ENCODE measurements around a stretch of chr12.

DNA sequence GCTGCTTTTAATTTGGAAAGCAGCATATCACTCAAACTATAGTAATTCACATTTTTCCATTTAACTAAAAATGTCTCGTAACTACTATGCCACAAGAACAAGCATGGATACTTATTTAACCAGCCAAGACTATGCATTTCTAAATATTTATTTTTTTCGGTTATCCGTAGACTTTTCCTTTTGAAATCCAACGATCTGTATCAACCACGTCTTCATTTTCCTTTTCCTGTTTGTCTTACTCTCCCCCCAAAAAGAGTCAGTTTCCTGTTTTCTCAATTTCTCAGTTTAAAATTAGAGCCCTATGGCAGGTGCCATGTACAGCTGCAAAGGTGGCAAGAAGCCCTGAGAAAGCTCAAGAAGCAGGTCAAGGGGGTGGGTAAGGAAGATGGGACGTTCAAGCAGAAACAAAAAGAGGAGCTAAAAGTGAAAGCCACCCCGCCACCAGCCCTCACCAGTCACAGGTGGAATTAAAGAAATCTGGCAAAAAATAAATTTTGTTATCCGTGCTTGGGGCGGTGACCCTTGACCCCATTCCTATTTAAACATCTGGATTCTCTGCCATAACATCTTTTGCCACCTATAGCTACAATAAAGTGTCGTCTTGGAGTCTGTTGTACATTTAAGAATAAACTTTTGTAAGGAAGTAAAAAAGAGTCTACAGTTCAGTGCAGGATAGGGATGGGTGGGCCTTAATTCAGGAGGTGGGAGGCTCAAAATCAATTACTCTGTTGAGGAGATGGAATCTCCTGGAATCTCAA lies 26.8 kb downstream of the SLC35E3 start:
- PRO-cap, result no peak

DNA sequence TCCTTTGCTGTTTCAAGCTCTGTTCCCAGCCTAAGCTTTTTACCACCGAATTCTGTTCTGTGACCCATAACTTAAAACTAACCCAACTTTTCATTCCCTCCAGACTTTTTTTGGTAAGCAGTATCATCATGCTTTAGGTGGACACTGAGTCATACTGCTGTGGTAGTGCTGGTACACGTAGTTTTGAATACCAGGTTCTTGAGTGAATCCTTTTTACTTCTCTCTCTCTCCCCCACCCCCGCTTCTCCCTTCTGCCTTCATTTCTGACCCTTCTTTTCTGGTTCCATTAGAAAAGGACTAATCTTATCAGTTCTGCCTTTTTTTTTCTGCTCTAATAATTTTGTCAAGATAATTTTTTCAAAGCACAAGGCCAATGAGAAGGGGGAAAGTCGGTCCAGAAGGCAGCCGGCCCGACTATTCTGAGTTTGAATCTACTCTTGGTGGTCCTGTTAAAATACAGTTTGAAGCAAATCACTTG lies 2.3 kb upstream of the MDM2 start:
- PRO-cap, result no peak

GRCh38 chr12:69008366-69009061 lies 75.5 kb upstream of the CPM start:
- PRO-cap, result no peak

- PRO-cap, result no peak
Measured at GRCh38 chr12:69052982-69053632, 120.1 kb upstream of the CPM start.

DNA sequence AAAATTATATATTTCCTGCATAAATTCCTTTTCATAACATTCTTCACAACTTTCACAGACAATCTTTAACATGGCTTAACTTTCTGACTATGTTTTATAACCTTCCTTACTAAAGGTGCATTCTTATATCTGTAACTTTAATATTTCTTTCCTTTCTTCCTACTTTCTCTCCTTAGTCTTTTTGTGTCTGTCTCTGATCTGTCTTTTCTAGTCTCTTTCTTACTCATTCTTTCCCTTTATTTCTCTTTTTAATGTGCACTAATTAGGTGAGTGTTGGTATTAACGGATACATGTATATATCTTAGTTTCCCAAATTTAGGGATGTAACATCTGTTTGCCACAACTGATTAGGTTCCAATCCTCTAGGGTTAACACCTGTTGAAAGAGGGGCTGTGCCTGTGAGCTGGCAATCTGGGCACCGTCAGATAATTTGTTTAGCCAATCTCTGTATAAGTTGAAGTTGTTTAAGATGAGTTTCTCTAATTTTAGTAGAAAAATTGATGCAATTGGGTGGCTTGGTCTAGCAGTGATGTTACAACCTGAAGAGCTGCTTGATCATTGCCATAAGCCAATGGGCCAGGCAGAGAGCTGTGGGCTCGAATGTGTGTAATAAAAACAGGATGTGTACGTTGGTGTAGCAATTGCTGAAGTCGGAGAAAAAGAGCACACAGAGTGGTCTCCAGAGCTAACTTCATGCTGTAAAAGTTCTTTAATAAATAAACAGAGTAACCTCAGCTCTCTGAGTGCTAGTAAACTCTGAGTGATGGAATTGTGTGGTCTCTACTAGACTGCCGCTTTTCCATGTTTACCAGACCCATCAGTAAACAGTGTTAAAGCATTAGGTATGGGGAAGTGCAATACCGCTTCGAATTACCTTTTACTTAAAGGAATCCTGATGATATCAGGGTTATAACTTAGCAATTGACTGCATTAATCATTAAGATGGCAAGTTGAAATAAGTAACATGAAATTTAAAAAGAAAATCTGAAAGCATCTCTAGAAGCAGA lies 18.4 kb upstream of the LYZ start:
- PRO-cap, result no peak

DNA sequence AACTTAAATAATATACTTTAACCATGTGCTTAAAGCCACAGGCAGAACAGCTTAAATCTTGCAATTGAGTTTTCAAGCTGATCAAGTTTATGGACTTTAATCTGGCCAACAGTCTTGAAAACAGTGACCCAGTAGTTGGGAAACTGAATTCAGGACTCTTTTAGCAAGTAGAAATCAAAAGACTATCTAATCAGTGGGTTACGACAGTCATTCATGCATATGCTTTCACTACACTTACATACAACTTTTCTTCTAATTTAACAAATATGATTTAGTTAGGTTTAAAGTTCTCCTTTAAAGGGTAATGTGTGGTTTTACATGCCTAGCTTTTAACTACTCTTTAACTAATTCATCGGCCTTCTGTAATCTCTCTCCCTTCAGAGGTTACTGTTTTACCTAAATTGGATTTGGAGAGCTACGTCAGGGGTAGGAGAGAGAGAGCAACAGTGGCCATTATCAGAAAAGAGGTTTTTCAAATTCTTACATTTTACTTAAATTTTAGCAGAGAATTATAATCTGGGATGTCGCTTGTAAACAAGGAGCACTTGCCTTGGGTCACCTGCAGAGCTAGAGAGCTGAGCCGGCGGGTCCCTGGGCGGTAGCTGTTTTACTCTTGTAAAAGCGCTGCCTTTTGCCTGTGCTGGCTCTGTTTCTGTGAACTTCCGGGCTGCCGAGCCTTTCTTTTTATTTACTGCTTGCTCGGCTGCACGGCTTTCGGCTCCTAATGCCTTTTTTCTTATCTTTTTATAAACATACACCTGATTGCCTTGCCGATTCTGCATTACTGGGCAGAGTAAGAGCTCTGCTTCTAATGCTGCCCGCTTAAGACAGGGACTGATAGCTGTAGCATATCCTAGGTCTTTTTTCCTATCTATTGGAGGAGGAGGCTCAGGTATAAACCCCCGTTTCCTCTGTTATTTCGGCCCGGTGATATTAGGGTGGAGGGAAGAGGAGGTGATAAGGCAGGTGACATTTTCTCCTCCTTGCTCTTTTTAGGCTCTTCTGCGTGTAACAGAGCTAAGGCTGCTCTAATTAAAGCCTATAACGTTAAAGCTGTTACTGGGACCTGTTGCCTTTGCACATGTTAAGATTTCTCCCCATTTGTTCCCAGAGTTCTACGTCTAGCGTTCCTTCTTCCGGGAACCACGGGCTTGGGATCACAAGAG lies 17.3 kb upstream of the LYZ start:
- PRO-cap, result no peak

- PRO-cap, result no peak
Measured at GRCh38 chr12:69534237-69534845, 50.9 kb upstream of the CCT2 start.

DNA sequence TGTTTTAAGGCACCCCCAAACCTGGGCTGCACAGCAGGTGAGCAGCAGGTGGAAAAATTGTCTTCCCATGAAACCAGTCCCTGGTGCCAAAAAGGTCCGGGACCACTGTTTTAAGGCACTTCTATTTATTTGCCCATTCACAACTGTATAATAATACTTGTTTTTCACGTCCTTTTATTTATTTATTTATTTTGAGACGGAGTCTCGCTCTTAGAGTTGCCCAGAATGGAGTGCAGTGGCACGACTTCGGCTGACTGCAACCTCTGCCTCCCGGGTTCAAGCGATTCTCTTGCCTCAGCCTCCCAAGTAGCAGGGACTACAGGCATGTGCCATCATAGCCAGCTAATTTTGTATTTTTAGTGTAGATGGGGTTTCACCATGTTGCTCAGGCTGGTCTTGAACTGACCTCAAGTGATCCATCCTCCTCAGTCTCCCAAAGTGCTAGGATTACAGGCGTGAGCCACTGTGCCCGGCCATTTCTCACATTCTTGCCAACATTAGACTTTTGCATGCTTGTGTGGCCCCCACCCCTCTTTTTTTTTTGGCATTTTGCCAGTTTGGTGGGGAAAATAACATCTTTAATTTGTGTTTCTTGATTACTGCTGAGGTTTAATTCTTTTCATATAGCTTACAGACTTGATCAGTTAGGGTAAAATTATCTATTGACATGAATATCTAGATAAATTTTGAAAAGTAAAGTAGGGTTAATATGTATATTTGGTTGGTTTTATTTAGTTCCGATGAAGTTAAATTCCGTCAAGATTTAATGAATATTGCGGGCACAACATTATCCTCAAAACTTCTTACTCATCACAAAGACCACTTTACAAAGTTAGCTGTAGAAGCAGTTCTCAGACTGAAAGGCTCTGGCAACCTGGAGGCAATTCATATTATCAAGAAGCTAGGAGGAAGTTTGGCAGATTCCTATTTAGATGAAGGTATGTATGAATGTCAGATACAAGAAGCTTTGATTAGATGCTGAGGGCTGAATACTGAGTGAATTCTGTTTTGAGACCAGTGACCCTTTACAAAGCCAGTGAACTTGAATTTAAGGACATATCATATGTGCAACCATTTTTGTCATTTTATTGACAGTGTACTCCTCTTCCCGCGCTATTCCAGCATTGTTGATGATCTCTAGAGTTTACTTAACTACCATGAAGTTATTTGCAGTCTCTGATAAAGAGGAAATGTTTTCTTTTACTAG lies 3.9 kb downstream of the CCT2 start:
- PRO-cap, result no peak

DNA sequence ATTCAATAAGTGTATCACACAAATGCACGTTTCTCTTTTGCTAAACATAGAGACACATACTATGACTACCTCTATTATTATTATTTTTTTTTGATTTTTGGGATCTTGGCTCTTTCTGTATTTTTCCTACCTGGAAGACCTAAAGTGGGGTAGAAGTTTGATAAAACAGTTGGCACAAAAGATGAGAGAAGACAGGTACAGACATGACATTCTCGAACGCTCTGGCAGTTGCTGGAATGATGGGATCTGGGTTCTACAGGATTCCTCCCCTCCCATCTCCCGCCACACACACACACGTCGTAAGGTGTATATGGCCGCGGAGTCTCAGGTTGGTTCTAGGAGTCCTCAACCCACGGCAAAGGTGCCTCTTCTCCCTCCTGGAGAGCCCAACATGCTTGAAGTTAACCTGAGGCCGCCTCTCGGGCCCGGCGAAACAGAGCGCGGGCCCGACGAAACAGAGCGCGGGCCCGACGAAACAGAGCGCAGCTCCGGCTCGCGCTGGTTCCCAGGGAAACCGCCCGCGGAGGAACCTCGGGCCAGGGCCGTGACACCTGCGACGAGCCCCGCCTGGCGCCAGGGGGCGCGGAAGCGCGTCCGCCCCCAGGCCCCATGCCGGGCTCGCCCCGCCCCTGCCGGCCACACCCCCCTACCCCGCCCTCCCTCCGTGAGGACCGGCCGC lies 373 bp upstream of the RAB3IP start:
- PRO-cap, result bidirectional peak, plus-strand start outside the sequence, minus-strand start at position 455 of the sequence

DNA sequence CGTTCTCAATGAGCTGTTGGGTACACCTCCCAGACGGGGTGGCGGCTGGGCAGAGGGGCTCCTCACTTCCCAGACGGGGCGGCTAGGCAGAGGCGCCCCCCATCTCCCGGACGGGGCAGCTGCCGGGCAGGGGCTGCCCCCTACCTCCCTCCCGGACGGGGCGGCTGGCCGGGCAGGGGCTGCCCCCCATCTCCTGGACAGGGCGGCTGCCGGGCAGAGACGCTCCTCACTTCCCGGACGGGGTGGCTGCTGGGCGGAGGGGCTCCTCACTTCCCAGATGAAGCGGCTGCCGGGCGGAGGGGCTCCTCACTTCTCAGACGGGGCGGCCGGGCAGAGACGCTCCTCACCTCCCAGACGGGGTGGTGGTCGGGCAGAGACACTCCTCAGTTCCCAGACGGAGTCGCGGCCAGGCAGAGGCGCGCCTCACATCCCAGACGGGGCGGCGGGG lies 28.1 kb downstream of the MYRFL start:
- PRO-cap, result no peak

DNA sequence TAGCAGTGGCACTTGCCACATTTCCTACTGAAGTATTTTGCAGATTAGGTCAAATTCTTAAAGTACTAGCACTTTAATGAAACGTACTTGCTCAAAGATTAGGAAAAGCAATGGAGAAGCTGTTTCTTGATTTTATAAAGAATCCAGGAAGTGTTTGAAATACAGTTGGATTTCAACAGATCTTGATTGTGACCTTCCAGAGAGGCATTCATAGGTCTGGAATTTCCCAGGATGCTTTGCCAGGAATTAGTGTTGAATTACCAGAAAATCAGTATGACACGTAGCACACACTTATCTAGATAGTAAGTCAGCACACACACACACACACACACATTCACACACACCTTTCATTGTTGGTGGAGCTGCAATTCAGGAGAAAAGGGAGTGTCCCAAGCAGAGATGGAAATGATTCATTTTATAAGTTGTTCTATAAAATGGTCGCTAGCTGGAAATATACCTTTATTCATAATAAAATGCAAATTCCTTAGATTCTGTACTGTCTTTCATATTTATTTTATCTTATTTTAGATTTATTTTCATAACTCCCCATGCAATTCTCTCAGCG lies 162.8 kb downstream of the MYRFL start:
- PRO-cap, result no peak

GRCh38 chr12:70177967-70178444 lies 65.2 kb upstream of the CNOT2 start:
- PRO-cap, result no peak

- PRO-cap, result no peak
Measured at GRCh38 chr12:70583399-70583811, 53.8 kb downstream of the PTPRB start.

GRCh38 chr12:70606071-70606378 lies 31.2 kb downstream of the PTPRB start:
- PRO-cap, result no peak

- PRO-cap, result no peak
Measured at GRCh38 chr12:70609061-70609535, 28.1 kb downstream of the PTPRB start.

GRCh38 chr12:71141604-71141888 lies 16.3 kb downstream of the TSPAN8 start:
- PRO-cap, result no peak

DNA sequence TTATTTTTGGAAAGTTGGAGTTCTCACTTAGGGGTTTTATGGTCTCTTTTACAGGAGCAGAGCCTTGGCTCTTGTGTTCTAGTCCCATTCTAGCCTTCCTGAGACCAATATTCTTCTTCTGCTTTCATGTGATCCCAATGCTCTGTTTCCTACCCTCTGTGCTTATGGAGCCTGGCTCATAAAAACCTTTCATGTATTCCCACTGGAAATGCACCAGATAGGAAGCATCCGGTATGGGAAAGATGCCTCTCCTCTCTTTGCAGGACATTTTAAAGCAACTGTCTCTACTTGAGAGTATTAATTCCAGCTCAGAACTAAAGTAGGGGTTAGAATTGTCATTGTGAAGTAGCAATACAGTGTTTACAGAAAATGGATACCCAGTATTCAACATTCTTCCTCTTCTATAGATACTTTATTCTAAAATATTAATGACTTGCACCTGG lies 4.1 kb upstream of the TSPAN8 start:
- PRO-cap, result no peak

GRCh38 chr12:71770830-71771369 lies 16.2 kb downstream of the RAB21 start:
- PRO-cap, result no peak

- PRO-cap, result no peak
Measured at GRCh38 chr12:71844993-71845565, 5.5 kb downstream of the TBC1D15 start.

- PRO-cap, result no peak
Measured at GRCh38 chr12:71900463-71901040, 38.1 kb upstream of the TPH2 start.

Measured in neuron (in vitro differentiated cells).